Mesangial cell (primary cell): Measurements from ENCODE around the genes MAP1LC3C and PLD5.

DNA sequence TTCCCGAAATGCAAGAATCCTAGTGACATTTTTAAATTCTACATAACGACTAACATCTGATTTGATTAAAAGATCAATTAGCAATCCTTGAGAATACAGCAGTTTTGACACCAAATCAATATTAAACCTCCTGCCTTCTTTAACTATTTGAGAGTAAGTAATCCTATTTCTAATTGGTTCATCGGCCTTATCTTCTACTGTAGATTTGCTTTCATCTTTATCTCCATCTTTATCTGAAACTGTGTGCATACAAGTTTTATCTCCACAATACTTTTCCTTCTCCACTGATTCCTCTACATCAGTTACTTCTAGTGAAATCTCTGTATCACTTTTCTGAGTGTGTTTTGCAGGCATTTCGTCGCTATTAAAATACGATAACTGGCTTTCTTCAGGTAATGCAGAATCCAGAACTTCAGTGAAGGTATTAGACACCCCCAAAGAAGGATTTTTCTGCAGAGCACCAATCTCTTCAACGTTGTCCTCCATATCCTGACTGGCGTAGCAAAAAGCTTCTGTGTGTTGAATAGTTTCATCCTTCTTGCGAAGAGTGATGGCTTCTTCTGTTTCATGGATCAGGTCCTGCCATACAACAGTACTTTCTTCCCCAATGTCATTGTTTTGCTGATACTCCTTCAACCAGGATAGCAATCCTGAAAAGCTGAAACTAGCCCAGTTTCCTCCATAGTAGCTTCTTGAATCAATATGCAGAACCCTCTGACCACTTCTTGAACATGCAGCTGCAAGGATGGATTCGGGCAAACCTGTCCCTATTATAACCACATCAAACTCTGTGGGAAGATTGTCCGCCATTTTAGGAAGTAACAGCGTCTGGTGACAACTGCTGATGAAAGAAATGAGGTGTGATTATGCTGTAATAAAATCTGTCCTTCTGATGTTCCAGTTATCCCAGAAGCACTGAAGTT is 5.0 kb downstream of the CHML start:
- RAMPAGE, long total RNA, result no peak

- RAMPAGE, long total RNA, result no peak
These were observed 15.1 kb downstream of the BECN2 start for GRCh38 chr1:241972585-241973198.

GRCh38 chr1:241998921-241999578 is at the start of gene MAP1LC3C:
MAP1LC3C (minus strand) TSS chr1:241999098.
- RAMPAGE, long total RNA, result no peak

GRCh38 chr1:242523857-242525073 is at the start of gene PLD5:
PLD5 (minus strand) TSS chr1:242524697.
- RAMPAGE, long total RNA, result no peak

GRCh38 chr1:242784019-242784664 is 259.6 kb upstream of the PLD5 start:
- RAMPAGE, long total RNA, result no peak

DNA sequence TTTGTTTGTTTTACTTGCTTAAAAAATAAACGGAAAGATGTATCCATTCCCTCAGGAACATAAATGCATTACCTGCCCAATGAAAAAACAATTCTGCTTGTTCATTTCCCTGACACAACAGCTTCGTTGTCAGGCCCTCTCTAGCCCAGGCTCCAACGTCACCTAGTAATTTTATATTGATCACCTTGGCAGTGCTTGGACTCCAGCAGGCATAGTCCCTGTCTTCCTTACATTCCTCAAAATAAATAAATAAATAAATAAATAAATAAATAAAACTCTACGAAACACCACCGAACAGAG is 1.2 kb downstream of the CEP170 start:
- RAMPAGE, long total RNA, result no peak

- RAMPAGE, long total RNA, result no peak
These were observed 85.1 kb downstream of the SDCCAG8 start for GRCh38 chr1:243340919-243341411.

DNA sequence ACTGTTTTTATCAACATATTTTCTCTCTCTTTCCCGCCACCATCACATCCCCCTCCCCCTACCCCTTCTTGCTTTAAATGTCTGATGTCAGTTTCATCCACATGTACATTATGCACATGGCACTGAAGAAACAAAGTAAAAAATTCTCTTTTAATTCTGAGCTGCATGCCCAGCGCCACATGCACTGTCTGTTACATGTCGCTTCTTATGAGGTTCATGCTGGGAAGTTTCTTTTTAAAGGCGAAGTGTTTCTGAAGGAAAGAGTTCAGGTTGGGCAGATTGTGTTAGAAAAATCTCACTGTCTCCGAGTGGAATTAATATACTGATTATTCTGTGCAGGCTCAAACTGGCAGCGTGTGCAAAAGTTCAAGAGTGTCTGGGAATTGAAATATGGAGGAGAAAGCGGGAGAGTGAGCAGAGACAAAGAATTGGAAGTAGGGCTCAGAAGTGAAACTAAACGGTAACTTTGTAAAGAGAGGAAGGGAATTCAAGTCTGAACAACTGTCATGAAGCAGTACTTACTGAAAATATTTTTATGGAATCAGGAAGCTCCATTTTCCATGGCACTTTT is 217.5 kb downstream of the SDCCAG8 start:
- RAMPAGE, long total RNA, result no peak

DNA sequence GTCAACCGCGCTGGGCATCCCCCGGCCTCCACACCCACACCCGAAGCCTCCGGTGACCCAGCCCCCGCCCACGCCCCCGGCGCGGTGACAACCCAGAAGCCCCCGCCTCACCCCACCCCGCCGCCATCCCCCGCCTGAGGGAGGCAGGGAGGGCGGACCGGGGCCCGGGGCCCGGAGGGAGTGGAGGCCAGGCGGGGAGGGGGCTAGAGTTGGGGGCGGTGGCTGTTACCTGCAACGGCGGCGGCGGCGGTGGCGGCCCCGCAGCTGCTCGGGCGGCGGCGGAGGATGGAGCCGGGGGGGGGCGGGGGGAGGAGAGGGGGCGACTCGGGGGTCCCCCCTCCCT is 261 bp downstream of the AKT3 start:
- RAMPAGE, long total RNA, result no peak

- RAMPAGE, long total RNA, result no peak
These were observed 76.6 kb upstream of the AKT3 start for GRCh38 chr1:243926636-243927095.

DNA sequence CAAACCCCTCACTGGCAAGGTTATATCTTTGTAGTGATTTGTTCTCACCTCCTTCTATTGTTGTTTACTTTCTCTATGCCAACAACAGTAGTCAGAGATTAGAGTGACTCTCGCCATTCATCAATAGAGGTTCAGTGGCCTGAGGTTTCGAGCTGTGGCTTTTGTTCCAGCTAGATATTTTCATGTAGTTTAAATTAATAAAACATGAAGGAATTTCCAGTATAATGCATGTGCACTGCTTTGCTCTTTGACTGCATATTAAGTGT is 77.0 kb upstream of the AKT3 start:
- RAMPAGE, long total RNA, result no peak

DNA sequence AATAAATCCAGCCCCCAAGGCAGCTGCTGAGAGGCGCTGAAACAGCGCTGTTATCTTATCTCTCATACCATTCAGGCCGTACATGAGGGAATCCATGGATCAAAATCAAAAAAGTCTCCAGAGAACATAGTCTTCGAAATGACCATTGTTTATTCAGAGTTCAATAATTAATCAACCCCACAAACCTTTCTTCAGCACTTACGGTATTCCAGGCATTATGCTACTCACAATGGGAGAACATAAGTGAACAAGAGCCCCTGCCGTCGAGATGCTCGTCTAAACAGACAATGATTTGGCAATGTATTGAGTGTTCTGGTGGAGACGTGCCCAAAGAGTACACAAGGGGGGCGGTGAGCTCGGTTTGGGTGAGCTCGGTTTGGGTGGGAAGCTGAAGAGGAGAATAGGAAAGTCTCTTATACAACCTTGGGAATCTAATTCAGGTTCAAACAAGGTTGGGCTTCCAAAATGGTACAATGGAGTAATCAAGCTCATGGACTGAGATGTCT is 38.7 kb downstream of the ZBTB18 start:
- RAMPAGE, long total RNA, result no peak

DNA sequence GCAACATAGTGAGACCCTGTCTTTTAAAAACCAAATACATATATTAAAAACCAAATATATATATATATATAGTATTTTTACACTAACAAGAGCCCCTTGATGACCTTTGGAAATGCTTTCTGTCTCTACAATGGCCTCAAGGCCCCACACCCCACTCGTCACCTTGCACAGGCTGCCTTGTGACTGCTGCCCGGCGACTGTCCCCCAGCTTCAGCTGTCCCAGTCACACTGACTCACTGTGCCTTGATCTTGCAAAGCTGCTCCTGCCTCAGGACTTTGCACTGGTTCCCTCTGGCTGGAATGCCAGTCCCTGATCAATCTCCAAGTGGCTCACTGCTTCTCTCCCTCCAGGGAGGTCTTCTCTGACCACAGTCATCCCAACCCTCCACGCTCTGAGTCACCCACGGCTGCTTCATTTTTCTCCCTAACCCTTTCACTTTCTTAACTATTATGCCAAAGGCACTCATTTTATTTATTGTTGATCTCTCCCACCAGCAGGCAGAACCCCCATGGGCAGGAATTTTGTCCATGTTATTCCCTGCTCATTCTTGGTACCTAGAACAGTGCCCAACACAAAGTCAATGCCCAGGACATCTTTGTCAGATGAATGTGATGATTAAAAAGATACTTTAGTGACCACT is 53.2 kb downstream of the ZBTB18 start:
- RAMPAGE, long total RNA, result no peak

- RAMPAGE, long total RNA, result no peak
These were observed 87.3 kb downstream of the ZBTB18 start for GRCh38 chr1:244138277-244138928.

DNA sequence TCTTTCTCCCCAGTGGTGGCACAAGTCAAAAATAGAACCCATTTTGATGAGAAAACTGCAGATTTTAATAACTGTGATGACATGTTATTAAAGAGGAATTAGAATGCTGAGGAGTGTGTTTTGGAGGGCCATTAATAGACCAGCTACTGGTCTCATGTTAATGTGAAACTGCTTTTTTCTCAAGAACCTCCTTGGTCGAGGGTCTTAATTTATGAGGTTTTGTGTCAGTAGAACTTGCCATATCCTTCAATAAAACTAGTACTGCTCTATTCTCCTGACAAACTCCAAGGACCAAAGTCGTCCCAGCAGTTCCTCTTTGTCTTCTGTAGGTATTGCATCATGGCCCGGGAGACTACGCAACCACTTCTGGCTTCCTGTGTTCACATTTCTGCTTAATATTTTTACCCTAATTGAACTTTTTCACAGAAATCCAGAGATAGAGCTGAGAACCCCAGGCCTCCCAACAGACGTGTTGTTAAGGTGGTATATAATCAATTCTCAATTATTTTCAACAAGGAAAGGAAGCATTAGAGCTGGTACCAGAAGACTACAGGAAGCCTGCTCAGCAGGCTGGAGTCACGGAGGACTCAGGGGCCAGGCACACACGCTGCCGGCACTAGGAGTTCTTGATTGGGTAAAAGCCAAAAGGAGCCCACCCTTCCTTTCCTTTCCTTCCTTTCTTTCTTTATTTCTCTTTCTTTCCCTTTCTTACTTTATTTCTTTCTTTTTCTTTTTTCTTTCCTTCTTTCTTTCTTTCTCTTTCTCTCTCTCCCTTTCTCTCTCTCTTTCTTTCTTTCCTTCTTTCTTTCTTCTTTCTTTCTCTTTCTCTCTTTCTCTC is 127.9 kb upstream of the C1orf100 start:
- RAMPAGE, long total RNA, result no peak

DNA sequence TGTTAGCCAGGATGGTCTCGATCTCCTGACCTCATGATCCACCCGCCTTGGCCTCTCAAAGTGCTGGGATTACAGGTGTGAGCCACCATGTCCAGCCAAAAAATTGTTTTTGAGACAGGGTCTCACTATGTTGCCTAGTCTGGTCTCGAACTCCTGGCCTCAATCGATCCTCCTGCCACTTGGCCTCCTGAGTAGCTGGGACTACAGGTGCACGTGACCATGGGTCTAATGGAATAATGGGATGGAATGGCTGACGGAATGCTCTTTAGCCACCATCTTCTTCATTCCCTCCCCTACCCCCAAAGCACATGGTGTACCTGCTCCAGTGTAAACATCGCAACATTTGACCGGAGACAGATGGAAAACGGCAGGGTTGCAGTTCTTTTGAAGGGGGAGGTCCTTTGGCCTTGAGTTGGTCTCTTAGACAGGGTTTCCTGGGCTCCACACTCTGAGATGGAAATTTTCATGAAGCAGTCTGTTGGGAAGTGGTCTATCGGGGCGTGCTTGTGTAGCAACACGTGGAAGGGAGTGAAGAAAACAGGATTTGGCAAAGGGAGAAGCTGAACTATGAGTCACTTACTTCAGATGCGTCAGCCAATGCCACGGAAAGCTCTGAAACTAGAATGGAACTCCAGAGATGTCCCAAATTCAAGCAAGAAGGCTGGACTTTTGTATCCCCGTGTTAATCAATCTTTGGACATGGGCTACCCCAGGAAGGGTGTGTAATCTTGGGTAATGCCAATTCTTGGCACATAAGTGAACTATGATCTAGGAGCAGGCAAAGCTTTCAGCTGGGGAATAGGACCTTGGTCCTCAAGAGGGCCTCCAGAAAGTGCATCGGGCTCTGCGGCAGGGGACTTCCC is 3.6 kb upstream of the C1orf100 start:
- RAMPAGE, long total RNA, result no peak

DNA sequence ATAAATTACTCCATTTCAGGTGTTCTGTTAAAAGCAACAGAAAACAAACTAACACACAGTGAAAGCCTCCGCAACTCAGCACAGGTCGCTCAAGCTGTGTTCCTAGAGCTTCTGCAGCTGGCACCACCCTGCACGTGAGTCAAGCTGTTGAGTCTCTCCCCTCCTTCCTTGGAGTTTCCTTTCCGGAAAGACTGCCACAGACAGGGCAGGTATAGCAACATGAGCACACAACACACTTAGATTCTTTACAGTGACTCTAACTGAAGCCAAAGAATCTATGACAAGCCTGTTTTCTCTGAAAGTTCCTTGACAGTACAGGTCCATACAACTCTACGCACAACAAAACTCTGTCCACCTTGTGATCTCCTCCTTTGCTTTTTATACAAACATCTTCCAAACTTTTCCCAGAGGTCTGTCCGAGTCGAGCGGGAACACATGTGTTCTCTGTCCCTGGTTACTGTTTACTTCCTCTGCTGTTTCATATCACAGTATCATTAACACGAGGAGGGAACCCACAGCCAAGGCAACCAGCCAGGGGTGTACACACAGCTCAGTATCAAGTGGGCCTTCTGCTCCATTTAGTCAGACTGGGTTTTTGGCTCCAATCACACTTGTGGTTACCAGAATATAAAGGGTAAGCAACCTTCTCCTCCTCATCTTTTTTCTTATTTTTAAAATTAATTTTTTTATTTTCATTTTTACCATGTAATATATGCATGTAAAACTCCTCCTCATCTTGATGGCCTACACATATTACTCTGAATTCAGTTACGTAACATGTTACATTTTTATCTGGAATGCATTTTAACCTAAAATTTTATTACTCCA is 38.6 kb upstream of the DESI2 start:
- RAMPAGE, long total RNA, result no peak

- RAMPAGE, long total RNA, result no peak
These were observed 796 bp downstream of the COX20 start for GRCh38 chr1:244835996-244836911.

DNA sequence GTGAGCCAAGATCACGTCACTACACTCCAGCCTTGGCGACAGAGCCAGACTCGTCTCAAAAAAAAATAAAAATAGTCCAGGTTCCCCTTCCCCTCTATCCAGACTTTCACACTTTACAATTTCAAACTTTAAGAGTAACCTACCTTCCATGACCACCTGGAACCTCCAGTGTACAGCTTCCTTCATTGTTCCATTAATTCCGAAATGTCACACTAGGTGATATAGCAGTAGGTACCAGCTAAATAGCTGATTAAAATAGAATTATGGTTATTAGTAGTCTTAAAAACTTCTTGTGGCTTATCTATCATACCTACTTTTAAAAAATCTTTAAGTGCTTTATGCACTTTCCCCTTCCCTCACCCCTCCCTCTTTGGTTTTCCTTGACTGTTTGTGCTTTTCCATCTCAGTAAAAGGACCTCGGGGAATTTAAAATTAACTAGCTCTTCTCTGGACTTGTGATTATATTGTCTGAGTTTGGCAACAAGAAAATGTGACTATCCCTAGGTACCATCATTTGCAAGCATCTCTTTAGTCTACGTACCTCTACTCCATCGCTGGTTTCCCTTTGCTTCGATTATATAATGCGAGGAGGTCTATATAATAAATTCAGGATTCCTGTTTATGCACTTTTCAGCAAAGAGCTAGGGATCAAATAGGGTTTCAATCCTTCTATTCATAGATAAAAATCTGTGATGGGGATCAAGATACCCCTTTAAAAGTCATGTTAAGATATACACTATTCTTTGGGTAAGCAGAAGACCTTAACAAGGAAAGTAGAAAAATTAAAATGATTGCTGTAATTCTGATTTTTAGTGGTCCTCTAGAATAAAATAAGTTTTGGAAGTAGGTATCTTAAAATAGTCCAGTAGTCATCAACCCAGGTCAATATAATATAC is 11.3 kb downstream of the COX20 start:
- RAMPAGE, long total RNA, result no peak

DNA sequence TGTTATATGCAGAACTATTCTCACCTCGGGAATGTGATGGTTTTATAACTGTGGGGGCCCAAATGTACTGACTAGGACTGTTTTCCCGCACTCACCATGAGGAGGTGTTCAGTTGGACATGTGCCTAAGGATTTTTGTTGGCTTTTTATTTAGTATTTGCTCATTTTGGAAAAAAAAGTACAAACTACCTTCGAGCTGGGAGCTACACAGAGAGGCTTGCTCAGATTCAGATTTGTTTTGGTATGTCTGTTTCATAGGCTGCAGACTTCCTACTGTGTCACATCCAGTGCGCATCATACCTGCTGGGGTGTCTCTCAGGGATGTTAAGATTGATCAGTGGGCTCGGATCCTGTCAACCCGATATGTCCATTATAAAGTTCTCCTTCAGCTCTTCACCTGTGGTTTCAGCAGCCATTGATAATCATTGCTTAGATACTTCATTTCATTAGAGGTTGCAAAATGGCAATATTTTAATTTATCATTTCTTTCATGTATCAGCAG is 50.2 kb upstream of the EFCAB2 start:
- RAMPAGE, long total RNA, result no peak